ENCODE measurements around the gene L3MBTL4.

DNA sequence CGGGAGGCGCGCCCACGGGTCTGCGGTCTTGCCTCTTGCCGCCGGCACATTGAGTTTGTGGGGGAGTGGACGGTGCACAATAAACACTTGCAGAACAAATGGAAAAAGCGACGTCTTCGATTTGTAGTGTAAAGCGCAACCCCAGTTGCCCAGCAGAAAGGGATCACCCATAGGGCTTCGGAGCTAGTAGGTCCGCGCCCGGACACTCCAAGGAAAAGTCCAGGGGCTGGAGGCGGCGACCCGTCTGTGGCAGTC, 976 bp upstream of the ZBTB14 start:
- PRO-cap = no peak
- RAMPAGE, long total RNA, 2 experiments = no peak in any of the 2 experiments

DNA sequence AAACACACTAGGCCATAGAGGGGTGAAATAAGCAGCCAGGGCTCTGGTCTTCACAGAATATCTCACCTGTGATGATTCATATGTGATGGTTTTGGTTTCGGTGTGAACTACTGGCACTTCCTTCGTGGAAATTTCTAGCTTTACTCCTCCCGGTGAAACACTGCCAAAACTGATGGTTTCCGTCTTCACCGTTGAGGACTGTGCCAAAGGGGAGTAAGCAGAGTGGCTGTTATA, 100.5 kb upstream of the ZBTB14 start:
- PRO-cap = no peak
- RAMPAGE, long total RNA, 2 experiments = no peak in any of the 2 experiments

GRCh38 chr18:5410435-5411112, 115.0 kb upstream of the ZBTB14 start:
- PRO-cap = no peak
- RAMPAGE, long total RNA, 2 experiments = no peak in any of the 2 experiments

- PRO-cap = no peak
- RAMPAGE, long total RNA, 2 experiments = no peak in any of the 2 experiments
Measured at GRCh38 chr18:5462740-5463798, 80.7 kb downstream of the EPB41L3 start.

DNA sequence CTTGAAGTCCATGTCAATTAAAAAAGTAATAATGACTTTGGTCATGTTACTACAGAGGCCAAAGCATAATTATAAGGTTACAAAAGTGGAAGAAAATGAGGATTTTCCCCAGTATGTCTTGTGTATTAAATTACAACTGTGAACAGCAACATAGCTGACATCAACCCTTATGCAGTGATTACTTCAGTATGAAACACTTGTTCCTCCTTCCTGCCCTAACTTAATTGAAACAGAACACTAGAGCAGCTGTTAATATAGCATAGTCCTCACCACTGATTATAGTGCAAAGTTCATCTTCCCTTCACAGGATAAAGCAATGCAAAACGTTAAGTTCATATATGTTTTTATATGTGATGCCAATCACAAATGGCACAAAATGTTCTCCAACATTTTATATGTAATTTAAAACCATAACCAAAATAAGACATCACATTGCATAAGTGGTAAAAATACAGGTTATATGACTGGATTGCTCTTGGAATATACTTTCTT, 29.8 kb downstream of the EPB41L3 start:
- PRO-cap = no peak
- RAMPAGE, long total RNA, 2 experiments = no peak in any of the 2 experiments

GRCh38 chr18:5998618-5999406, 103.5 kb upstream of the TMEM200C start:
- PRO-cap = no peak
- RAMPAGE, long total RNA, 2 experiments = no peak in any of the 2 experiments

DNA sequence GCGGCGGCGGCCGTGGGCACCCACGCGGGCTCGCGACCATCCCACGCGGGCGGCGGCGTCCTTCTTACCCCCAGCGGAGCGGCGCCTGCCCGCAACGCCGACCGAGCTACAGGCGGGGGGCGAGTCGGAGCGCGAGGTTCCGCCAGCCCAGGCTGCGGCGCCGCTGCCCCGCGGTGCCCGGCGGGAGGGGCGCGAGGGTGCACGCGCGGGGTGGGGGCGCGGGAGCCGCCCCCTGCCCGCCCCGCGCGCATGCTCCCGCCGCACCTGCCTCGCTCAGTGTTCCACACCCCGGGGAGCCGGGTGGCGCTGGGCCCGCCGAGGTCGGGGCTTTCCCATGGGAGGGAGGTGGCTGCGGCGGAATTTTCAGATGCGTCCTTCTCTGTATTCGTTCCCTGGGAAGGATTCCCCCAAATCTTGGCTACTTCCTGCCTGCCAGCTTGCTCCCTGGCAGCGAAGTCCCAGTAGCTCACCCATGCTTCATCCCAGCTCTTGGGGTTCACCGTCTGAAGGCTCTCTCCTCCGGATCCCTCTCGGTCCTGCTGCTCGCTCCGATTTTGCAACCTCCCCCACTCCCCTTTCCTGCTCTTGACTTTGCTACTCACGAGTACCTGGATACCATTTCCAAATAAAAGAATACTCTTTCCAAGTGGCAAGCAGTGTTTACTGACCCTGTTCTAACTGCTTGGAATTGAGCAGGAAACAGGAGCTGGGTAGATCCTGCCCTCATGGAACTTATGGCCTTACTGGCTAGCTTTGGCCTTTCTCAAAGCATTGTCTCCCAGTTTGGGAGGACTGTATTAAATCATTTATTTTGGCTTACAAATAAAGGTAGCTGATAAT, at the start of gene L3MBTL4:
Gene L3MBTL4 (minus strand): TSS at position 179 of the 840 bp plus-strand sequence.
- PRO-cap = bidirectional peak, plus-strand start at position 276 of the sequence, minus-strand start at position 175 of the sequence; unidirectional peak, minus-strand start at position 505 of the sequence
- RAMPAGE, long total RNA, 2 experiments = start-site peak on the minus strand in 1 of 2 experiments, centred at position 171 of the sequence, 36 reads per replicate

GRCh38 chr18:6431551-6432464, 17.1 kb upstream of the L3MBTL4 start:
- PRO-cap = no peak
- RAMPAGE, long total RNA, 2 experiments = no peak in any of the 2 experiments

GRCh38 chr18:6462880-6463121, 48.1 kb upstream of the L3MBTL4 start:
- PRO-cap = no peak
- RAMPAGE, long total RNA, 2 experiments = start-site peak on the minus strand in 2 of 2 experiments, at chr18:6463026-6463033 at its widest, 365 to 1,415 reads per replicate

DNA sequence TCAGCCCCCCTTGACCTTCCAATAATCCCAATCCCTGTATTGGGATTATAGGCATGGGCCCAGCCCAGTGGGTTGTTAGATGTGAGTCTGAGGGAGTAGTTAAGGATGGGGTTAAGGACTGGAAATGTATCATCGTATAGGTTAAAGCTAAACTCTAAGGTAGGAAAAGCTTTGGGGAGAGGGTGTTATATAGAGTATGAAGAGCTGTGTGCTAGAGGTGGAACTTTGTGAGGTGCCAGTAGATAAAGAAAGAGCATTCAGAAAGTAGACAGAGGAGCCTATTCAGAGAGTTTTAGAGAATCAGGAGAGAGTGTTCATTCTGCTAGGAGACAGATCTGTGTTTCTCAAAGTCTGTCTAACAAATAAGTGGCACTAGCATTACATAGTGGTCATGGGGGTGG, 81.0 kb downstream of the ARHGAP28 start:
- PRO-cap = no peak
- RAMPAGE, long total RNA, 2 experiments = no peak in any of the 2 experiments

- PRO-cap = no peak
- RAMPAGE, long total RNA, 2 experiments = no peak in any of the 2 experiments
Measured at GRCh38 chr18:7629875-7630619, 62.9 kb downstream of the PTPRM start.

DNA sequence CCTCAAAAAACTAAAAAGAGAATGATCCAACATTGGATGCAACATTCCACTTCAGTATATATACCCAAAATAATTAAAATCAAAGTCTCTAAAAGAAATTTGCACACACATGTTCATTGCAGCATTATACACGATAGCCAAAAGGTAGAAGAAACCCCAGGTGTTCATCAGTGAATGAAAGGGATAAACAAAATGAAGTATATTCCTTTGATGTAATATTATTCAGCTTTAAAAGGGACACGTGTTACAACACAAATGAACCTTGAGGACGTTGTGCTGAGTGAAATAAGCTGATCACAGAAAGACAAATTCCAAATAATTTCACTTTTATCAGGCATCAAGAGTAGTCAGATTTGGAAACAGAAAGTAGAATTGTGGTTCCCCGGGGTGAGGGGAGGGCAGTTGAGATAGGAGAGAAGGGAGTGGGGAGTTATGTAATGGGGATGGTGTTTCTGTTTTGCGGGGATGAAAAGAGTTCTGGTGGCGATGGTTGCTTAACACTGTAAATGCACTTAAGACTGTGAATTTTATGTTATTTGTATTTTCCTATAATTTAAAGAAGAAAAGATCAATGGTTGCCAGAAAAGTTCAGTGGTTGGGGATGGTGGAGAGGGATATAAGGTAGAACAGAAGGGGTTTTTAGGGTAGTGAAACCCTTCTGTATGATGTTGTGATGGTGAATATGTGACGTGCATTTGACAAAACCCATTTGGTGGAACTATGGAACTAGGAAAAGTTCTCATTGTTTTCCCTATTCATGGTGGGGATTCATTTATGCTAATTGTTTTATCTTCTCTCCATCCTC, 89.1 kb downstream of the PTPRM start:
- PRO-cap = no peak
- RAMPAGE, long total RNA, 2 experiments = no peak in any of the 2 experiments

- PRO-cap = no peak
- RAMPAGE, long total RNA, 2 experiments = no peak in any of the 2 experiments
Measured at GRCh38 chr18:7922111-7922661, 355.1 kb downstream of the PTPRM start.

DNA sequence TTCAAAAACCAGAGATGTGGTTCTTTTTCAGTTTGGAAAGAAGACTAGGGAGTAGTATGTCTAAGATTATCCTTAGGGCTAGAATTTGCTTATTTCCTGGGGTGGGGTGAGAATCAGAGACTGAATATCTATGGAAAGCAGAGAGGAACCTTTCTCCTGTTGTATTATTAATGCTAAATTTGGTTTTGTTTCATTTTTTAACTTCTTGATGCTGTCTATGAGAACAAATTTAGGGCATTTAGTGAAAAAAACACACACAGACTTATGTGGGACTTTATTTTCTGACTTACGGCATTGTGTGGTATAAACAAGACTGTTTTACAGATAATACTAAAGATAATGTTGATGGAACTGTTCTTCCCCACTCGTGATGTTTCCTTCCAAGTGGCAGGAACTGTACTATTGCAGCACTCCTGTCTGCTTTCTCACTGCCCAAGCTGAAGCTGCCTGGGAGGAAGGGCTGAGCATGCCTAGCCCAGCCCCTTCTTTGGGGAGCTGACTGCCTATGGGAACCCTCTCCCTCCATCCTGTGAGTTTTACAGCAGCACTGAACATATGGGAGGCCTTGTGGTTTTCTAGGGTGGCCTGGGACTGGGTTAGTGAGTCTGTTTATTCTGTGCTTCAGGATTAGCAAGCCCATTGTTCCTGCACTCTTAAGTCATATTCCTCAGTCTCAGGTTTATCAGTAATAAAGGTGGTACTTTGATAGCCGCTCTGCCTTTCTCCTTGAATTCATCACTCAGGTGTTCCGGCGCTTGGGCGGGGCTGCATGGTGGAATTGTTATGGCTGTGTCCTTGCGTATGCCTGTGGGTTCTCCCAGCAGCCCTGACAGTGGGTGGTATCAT, 379.6 kb downstream of the PTPRM start:
- PRO-cap = no peak
- RAMPAGE, long total RNA, 2 experiments = no peak in any of the 2 experiments

GRCh38 chr18:8034563-8034789, 467.4 kb downstream of the PTPRM start:
- PRO-cap = no peak
- RAMPAGE, long total RNA, 2 experiments = no peak in any of the 2 experiments

DNA sequence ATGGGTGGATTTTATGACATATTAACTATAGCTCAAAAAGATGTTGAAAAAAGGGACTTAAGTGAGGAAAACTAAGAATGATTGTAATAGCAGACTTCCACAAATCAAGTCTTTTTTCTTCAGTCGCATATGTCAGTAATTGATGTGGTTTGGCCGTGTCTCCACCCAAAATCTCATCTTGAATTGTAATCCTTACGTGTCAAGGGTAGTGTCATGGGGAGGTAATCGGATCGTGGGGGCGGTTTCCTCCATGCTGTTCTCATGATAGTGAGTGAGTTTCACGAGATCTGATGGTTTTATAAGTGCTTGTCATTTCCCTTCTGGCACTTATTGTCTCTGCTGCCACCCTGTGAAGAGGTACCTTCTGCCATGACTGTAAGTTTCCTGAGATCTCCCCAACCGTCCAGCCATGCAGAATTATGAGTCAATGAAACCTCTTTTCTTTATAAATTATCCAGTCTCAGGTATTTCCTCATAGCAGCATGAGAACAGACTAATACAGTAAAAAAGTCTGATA, 478.7 kb downstream of the PTPRM start:
- PRO-cap = no peak
- RAMPAGE, long total RNA, 2 experiments = no peak in any of the 2 experiments

DNA sequence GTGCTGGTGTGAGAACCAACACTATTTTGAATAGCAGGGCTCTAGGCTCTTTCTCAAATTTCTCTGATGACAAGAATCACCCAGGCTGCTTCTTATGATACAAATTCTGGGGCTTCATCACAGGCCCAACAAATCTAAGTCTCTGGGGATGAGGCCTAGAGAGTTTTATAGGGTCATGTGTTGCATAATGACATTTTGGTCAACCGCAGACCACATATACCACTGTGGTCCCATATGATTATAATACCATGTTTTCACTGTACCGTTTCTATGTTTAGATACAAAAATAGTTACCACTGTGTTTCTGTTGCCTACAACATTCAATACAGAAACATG, 485.0 kb downstream of the PTPRM start:
- PRO-cap = no peak
- RAMPAGE, long total RNA, 2 experiments = no peak in any of the 2 experiments

DNA sequence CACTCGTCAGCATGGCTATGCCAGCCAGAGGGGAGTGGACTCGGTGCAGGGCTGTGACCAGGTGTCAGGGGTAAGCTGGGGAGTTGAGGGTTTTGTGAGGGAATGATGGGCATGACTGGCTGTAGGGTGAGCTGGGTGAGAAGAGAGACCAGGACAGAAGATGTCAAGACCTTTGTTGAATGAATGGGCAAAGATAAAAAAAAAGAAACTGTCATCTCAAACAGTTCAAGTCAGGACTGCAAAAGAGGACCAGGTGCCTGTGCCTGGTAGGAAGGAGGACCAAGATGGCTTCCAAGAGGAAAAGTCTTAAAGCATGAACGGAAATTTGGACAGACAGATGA, 397.4 kb upstream of the RAB12 start:
- PRO-cap = no peak
- RAMPAGE, long total RNA, 2 experiments = no peak in any of the 2 experiments

DNA sequence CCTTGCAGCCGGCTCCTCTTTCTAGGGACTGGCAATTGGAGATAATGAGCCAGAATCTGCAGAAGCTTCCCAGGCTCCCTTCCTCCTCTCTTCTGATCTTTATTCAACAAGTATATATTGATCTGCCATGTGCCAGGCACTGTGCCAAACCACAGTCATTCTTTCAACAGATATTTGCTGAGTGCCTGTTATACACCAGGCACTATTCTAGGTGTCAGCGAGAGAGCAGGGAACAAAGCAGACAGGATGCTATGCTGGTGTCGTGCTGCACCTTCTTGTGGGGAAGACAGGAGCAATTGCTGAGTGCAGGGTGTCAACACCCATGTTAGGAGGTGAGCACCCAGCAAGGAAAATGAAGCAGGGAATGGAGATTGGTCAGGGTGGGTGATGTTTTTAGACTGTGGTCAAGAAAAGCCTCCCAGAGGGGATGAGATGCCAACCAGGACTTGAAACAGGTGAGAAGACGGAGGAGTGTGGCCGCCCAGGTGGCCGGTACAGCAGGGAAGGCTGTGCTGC, 307.7 kb upstream of the RAB12 start:
- PRO-cap = no peak
- RAMPAGE, long total RNA, 2 experiments = no peak in any of the 2 experiments

- PRO-cap = no peak
- RAMPAGE, long total RNA, 2 experiments = no peak in any of the 2 experiments
Measured at GRCh38 chr18:8799838-8800923, 94.8 kb downstream of the MTCL1 start.